GM23248 (cell line): ENCODE results near the gene SRBD1.

DNA sequence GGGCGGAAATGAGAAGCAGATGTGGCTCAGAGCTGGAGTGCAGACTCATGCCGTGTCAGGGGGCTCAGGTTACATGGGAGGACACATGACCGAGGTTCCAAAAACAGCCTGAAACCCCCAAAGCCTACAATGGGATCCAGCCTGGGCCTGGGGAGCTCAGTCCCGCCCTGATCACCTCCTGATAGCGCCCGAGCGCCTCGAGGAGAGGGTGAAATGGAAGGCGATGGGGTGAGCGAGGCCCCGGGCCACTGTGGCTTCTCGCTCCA is 175.7 kb upstream of the HAAO start:
- RAMPAGE, long total RNA: no peak

DNA sequence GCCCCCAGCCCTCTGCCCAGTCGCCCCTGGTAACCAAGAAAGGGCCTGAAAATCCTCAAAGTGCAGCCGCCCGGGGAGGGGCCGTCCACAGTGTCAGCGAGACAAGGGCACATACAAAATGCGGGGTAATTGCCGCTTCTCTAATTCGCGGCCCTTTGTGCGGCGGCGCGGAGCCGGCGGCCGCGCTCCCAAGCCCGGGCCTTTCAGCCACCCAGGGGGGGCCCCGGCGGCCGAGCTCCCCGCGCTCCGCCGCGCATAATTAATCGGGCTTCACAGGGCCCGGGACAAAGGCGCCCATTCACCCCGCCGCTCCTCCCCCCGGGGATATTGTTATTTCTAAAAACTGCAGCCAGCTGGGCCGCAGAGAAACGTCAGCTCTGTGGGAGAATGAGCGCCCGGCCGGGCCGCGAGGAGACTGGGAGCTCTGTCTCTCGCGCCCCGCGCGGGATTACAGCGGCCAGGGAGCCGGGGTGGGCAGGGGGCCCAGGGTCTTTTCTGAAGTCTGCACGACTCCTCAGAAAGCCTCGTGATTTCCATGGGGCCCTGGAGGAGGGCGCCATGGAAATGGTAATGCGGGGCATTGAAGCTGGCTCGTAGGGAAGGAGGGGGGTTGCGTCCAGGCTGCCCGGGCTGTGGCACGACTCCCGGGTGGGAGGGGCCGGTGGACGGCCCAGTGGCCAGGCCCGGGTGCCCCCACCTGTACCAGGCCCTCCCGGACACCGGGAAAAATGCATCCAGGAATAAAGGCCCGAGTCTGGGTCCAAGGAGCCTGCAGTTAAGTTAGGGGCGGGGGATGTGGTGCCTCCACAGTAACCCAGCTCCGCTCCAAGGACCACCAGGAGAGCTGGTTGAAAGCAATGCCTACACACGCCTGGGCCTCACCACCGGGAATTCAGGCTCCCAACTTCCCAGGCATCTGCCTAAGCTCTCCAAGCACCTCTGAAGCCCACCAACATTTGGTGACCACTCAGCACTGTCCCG is 125.4 kb downstream of the ZFP36L2 start:
- RAMPAGE, long total RNA: no peak

- RAMPAGE, long total RNA: no peak
Measured at GRCh38 chr2:43110366-43111037, 115.9 kb downstream of the ZFP36L2 start.

- RAMPAGE, long total RNA: no peak
Measured at GRCh38 chr2:43224600-43225014, 1.8 kb downstream of the ZFP36L2 start.

DNA sequence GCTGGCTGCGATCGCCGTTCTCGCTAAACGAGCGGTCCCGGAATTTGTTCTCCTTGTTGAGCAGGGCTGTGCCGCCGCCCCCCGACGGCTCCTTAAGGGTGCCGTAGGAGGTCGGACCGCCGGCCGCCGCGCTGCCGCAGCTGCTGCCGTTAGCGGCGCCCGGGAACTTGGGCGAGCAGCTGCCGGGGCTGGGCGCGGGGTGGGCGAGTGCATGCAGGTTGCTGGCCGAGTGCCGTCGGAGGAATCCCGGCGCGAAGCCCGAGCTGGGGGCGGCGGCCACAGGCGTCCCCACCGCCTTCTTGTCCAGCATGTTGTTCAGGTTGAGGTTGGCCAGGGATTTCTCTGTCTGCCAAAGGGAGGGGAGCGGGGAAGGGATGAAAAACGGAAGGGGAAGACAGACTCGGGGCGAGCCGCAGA is 991 bp downstream of the ZFP36L2 start:
- RAMPAGE, long total RNA: no peak

DNA sequence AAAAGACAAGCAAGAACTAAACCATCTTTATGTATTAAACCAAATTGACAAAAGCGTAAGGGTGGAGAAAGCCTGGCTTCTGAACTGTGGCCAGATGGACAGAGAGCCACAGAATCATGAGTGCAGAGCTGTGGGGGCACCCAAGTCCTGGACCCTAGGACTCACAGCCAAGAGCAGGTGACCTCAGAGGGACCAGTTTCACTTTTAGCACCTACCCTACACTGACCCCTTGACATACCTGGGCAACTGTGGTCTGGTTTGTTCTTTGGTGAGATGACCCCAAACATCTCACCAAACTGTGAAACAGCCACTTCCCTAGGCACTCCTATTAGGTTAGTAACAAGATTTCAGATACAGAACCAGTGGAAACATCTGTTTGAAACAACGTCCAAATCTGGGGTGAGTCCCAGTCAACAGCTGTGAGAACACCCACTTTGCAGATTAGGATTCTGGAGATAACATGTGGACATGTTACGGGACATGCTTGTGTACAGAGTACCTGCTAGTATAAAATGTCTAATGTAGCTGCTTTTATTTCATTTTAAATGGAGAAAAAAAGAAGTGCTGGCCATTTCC is 1.9 kb upstream of the ZFP36L2 start:
- RAMPAGE, long total RNA: no peak

DNA sequence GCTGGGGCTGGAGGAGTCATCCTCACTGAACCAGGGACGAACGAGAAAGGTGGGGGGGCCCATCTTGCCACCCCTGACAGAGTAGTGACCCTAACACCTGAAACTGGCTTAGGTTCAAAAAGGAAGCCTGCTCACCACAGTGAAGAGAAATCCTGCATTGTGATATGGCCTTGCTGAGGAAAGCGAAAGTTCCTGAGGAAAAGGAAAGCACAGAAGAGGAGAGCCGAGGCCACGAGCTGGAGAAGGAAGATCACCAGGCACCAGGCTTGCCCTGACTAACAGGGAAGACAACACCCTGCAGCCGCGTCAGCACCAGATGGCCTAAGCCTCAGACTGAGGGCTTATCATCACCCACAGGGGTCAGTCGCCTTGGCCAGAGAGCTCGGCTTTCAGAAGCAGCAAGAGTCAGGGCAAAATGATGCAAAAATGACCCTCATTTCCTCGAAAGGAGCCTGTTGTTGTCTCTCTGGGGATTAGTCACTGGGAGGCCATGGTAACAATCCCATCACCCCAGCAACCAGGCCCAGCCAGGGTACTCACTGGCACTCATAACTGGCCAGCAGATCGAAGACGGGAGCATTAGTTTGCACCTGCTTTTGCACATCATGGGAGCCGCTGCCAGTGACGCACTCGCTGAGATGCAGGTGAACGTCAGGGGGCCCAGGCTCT is 42.6 kb upstream of the ZFP36L2 start:
- RAMPAGE, long total RNA: no peak

DNA sequence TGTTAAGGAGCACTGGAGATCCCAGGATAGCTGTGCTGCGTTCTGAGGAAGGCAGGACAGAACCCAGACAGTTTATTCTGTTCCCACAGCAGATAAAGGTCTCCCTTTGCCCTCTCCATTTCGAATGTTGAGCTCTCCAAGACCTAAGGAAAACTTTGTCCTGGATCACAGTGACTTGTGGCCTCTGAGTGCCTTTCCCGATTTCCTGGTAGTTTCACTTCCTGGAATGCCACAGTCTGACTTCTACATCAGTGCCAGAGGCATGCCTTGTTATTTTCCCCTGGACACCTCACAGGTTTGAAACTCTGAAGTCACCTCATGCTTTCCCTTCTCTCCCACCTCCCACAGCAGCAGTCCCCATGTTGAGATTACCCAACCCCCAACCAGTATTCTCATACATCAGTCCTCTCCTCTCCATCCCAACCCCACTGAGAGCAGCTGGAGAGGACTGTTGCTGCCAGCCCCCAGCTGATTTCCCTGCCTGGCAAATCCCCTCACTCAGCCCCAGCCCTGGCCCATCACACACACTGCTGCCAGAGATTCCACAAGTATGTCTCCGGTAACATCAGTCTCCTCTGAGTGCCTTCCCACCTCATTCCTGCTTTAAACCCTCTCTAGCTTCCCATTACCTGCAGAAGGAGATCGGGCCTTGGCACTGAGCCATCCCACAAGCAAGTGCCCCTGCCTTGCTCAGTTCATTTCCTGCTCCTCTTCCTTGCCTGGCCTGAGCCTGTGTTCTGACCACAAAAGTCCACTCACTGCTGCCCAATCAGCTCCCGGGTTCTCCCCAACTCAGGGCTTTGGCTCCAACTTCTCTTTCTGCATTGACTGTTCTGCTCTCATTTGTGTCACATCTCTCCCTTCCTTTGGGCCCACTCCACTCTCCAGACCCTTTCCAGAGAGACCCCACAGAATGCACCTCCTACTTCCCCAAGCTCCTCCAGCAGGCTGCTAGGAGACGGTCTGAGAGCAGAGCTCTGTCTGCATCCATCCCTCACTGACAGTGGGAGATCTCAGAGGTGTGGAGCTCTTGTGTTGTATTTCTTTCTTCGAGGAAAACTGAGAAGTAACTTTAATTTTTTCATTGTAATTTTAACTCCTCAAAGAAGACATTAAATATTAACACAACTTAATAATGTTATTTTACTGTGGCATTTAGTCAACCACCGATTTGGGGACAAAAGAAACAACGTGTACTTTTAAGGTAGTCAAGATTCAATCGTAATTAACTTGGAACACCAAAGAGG is 50.6 kb upstream of the ZFP36L2 start:
- RAMPAGE, long total RNA: no peak

GRCh38 chr2:43402323-43402979 is 176.0 kb upstream of the ZFP36L2 start:
- RAMPAGE, long total RNA: no peak

- RAMPAGE, long total RNA: no peak
Measured at GRCh38 chr2:43408095-43408559, 181.7 kb upstream of the ZFP36L2 start.

GRCh38 chr2:43426108-43426906 is 169.5 kb downstream of the THADA start:
- RAMPAGE, long total RNA: no peak

DNA sequence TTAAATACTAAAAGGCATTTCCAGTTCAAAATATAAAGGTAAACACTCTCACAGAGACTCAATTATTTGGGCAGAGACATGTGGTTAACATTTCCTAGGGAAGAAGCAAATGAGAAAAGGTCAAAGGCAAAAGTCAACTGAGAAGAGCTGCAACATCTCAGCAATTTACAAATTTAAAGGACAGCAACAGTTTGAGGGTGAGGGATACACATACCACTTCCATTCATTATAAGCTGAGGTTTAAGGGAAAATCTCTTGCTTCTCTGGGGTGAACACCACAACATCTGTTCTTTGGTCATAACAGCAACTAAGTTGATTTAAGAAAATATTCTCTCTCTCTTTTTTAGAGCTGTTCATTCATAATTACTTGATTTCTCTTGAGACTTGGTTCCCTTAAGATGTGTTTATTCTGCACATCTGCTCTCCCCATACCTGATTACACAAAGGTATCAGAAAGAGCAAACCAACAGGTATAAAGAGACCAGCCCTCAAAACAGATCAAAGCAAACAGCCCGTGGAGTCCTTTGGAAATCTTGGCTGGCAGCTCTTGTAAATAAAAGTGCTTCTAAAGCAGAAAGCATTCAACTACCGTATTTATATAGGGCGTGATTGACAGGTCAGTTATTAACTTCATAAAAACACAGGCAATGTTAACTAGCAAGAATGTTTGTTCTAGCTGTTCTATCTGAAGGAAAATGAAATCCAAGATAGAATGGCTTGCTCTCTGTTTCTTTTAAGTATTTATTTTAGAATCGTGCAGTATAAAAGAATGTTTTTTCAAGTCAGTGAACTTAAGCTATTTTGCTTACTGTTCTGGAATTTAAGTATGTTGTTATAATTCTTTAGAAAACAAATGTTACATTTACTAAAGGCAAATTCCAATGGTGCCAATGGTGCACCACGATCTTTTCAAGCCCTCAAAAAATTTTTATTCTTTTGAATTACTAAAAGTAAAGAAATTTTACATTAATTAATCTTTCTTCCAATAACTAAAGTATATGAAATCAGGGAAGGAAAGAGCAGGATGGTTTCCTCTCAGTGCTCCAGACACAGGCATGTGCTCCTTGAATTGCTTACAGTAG is 132.7 kb downstream of the THADA start:
- RAMPAGE, long total RNA: no peak

DNA sequence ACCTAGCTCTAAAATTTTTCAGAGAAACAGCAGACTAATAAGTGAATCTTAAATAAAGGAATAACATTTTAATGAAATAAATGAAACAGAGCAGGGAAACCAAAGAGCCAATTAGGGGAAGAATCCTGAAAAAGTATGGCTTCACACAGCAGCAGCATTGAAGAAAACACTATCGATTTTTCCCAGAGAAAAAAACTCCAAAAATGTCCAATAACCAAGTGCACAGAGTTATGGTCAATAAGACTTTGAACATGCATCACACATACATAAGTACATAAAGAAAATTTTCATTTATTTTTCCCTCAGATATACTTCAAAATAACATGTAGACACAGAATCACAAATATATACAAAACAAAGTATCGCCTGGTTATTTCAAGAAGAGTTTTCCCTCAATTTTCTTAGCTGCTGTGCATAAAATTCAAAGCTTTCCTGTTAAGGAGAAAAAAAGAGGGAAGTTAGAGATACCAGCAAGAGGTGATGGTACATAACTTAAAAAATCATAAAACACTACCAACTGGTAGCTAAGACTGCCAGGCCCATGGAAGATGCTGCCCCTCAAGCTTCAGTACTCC is 49.5 kb downstream of the ABCG8 start:
- RAMPAGE, long total RNA: no peak

DNA sequence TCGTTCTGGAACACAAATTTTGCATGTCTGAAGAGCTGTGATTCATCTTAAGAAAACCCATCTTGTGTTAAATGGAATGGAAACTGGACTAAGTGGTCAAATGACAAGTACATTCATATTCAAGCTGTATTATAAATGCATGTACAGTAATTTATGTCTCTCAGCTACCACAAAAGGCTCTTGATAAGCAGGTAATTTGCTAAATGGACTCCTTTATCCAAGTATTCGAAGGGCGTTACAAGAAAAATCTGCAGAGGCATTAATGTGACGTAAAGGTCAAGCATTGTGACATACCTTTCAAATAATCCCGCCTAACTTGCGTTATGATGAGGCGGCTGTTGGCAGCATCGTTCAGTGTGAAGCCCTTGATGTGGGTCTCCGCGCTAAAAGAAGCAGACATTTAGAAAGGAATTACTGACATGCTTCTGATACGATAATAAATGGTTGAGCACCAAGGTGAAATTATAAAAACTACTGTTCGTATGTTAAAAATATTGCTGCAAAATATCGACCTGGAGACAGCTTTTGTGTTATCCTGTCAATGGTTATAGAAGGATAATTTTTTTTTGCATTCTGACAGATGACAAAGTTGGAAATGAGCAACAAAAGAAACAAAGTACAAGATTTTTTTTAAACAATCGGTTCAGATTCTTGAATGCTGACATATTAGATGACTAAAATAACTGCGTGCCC is 66.8 kb downstream of the ABCG8 start:
- RAMPAGE, long total RNA: no peak

- RAMPAGE, long total RNA: no peak
Measured at GRCh38 chr2:44778272-44779346, 162.9 kb upstream of the SIX3 start.

DNA sequence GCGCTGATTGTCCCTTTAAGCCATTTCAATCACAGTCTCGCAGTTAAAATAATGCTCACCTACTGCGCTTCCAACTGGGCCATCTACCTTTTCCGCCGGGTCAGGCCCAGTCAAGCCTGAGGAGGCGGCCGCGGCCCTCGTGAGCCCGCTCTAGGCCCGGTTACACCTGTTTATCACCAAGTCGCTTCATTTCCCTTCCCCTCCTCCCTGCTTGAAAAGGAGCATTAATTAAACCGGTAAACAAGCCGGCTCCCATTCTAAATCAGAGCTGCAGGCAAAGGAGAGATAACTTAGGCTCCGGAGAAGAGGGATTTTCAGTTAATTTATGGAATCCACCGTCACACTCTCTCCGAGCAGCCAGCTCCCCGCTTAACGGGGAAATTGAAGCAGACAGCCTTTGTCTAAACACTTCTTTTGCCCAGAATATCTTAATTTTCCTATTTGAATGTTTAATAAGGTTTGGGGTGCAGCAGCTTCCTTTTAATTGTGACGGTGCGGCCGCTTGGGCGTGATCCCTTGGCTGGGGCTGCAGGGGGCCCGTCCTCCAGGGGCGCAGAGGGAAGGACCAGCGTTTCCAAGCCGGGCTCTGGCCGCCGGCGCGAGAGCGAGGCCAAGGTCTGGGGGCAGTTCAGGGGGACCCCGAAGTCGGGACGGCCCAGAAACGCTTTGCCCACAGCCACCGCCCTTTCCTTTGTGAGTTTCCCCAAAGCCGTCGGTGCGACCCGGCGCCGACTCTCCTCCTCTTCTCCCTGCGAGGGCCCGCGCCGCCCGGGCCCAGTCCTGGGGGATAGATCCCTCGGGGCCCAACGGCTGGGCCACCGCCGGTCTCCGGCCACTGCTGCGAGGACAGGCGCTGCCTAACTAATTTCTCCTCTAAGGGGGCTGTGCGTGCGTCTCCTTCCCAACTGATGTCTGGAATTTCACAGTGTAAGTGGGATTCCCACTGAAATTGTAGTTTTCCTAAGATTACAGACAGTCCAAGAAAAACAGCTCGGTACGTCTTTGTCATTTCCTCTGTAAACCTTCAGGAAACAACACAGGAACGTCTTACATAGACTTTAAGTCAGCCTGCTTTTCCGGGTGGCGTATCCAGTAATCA is 139.8 kb upstream of the SIX3 start:
- RAMPAGE, long total RNA: no peak

DNA sequence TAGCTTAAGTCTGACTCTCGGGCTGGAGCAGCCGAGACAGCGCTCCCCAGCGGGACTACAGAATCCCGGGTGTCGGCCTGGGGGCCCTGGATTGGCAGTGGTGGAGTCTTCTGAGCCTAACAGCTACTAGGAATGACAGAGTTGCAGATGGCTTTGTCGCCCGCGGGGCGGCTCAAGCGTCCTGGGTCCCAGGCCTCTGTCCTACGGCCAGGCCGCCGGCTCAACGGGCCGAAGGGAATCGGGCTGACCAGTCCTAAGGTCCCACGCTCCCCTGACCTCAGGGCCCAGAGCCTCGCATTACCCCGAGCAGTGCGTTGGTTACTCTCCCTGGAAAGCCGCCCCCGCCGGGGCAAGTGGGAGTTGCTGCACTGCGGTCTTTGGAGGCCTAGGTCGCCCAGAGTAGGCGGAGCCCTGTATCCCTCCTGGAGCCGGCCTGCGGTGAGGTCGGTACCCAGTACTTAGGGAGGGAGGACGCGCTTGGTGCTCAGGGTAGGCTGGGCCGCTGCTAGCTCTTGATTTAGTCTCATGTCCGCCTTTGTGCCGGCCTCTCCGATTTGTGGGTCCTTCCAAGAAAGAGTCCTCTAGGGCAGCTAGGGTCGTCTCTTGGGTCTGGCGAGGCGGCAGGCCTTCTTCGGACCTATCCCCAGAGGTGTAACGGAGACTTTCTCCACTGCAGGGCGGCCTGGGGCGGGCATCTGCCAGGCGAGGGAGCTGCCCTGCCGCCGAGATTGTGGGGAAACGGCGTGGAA is 8.7 kb downstream of the SIX2 start:
- RAMPAGE, long total RNA: no peak

DNA sequence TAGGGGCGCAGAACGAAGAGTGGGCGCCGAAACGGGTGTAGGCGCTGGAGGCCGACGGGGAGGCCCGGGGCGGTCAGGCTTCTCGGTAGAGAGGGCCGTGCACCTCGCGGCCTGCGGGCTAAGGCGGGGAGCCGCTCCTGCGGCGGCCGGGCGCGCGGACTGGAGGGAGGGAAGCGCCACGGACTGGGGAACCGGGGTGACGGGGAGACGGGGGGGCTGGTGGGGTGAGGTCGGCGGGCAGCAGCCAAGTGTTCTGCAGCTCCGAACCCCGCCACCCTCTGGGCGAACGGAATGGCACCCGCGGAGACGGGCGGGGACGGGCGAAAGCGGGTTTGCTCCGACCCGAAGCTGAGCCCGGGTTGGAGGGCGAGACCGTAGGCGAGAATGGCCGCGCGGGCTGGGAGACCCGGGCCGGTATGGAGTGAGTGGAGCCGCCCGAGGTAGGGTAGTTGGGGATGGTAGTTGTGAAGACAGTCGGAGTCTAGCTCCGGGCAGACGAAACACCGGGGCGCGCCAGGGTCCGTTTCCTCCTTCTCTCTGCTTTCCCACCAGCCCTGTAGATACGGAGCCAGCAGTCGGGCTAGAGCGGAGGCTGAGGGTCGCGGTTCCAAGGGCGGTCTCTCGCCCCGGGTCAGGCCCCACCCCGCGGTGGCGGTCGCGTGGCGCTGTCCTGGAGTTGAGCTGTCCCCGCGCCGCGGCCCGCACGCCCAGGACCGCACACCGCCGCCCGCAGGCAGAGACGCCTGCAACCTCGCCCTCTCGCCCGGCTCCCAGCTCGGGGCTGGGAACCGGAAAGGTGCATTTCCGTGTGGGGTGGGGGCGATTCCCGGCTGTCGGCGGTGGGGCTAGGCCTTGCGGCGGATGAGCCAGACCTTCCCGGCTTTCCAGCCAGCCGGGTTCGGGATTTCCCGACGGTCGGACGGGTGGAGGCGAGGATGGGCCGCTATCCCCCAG is 160.3 kb upstream of the SIX2 start:
- RAMPAGE, long total RNA: no peak

DNA sequence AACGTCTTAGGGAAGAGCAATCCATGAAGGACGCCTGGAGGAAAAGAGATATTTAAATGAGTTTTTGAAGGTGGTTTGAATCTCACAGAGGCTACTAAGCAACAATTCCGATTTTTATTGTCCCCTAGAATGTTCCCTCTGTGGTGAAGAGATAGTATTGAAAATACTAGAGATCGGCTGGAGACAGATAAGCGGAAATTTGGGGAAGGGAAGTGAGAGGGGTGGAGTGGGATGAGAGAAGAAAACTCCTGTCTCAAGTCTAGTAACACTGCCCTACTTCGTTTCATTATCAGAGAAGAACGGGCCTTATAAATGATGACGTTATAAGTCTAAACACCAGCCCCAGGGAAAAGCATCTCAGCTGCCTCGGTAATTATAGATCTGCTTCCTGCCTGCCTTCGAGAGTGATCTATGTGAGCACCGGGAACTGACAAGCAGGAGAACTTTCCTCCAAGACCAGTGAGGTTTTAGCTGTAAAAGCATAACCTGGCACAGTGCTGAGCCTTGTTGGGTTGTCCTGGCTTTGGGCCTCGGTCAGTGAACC is 227.8 kb upstream of the SIX2 start:
- RAMPAGE, long total RNA: no peak

DNA sequence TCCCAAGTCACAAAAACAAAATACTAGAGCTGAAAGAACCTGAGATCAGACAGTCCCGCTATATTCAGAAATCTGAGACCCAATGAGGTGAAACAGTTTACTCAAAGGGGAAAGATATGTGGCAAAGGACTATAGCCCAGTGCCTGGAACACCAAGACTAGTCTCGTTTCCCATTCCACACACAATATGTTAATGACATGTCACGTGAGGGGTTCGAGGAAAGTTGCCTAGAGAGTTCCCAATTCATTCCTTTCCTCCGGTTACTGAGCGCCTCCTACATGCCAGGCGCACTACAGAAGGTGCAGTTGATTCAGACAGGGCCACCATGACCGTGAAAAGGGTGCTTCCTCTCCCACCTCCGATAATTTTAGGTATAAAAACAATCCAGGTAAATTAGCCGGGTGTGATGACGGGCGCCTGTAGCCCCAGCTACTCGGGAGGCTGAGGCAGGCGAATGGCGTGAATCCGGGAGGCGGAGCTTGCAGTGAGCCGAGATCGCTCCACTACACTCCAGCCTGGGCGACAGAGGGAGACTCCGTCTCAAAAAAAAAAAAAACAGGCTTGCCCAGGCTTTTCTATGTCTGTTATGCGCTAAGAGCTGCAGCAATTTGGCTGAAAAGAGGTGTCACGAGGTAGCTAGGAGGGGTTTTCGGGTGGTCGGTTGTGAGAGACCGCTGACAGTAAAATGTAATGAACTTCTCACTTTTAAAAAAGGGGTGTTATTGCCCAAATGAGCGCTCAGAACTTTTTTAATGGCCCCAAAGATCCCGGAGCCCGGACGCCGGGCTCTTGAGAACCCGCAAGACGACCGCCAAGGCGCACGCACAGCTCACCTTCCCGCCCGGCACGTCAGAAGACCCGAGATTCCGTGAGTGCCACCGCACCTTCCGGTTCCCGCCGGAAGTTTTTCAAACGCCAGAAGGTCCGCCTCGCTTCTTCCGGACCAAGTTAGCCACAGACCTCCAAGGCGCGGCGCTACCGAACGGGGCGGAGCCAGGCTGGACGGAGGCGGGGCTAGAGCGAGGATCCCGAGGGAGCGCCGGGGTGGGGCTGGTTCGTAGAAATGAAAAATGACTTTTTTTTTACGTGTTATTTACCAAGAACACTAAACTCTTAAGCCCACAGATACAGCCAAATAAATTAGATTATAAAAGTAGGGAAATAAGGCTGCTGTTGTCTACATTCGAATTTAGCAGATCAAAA is at the start of gene SRBD1:
TSS of gene SRBD1 (minus strand) at position 882 of the 1,203 bp plus-strand sequence.
- RAMPAGE, long total RNA: start-site peak on the minus strand centred at position 883 of the sequence, 41 bp wide, 337 and 208 reads in 2 replicates